Parietal lobe (tissue), 2 donors: ENCODE results near the genes SLC39A13, RAPSN and KBTBD4.

- RAMPAGE, long total RNA, result no peak
These were observed 14.4 kb upstream of the DGKZ start for GRCh38 chr11:46332432-46333775.

DNA sequence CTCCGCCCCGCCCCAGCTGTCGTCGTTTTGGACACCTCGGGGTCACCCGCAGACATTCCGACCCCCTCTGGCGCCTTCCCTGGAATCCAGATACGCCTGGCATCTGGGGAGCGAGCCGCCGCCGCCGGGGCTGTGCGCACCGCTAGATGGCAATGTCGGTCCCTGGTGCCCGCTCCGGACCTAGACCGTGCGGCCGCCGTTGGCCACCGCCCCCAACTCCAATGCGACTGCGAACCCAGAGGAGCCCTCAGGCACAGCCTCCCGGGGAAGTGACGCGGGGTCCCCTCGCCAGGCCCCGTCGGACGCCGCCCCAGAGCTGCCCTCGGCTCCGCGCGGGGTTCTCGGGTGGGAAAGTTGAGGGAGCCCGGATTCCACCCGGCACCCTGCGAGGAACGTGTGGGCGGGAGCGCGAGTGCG, 2.1 kb downstream of the CHRM4 start:
- RAMPAGE, long total RNA, result no peak

DNA sequence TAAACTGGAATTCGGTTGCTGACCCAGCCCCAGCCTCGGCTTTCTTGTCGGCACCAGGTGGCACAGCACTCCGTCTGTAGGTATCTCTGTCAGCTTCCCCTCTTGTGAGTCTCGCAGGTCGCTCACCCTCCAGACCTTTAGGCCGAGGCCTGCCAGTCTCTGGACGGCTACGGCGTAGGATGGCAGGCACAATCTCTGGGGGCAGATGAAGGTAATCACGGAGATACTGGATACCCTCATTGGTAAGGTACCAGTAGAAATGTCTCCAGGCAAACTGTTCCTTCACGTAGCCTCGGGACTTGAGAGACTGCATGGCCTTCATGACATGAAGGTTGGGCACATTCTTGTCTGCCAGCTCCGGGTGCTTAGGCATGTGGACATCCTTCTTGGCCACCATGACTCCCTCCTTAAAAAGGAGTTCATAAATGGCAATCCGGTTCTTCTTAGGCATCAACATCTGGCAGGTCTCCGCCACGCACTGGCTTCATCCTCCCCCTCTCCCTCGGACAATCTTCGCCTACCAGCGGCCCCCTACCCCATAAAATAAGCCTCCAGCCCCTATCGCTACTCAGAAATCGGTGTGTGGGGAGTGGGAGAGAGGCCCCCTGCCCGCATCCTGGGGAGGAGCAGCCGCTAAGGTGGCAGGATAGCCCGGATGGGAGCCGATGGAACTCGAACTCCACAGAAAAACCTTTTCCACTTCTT, 37.3 kb upstream of the CHRM4 start:
- RAMPAGE, long total RNA, result no peak

DNA sequence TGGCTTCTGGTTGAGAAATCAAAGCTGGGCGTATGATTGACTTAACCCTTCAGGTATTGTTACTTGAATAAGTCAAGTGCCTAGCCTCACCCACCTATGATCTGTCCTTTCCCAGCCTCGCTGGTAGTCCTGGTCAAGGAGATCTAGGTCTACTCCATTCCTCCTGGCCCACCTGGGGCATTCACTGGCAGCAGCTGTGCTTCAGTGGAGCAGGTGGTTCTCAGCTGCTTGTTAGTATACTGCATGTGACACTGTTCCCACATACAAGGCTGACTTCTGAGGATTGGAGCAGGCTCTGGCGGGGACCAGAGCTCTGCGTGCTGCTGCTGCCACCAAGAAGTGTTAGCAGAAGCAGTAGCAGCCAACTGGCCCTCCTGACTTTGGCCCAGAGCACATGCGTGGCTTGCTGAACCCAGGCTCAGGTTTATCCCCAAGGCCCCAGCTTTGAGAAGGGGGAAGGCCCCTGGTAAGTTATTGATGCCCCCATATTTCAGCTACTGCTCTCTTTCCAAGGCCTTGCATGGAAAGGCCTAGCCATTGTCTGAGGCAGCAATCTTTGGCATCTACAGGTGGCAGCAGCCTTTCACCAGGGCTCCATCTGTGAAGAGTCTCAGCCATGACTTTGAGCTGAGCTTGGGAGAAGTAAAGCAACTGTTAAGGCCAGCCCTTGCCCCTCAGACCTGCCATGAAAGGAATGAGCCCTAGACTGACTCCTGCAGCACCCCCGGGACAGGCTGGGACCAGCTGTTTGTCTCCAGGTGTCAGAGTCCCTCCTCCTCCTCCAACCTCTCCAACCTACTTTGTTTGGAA, 26.6 kb downstream of the ARHGAP1 start:
- RAMPAGE, long total RNA, result no peak

GRCh38 chr11:46674613-46675879, 25.4 kb downstream of the ARHGAP1 start:
- RAMPAGE, long total RNA, result no peak

DNA sequence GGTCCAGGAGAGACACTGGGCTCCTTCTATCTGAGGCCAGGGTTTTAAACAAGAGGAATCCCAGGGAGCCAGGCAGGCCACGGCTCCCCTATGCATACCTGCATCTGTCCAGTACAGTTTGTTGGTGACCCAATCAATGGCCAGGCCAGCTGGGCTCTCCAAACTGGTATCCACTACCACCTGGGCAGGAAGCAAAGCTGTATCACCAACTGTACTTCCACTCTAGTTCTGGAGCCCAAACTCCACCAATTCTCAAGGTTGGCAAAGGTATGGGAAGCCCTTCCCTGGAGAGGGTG, 32.4 kb downstream of the LRP4 start:
- RAMPAGE, long total RNA, result no peak

- RAMPAGE, long total RNA, result no peak
These were observed 5.7 kb downstream of the LRP4 start for GRCh38 chr11:46912485-46913309.

DNA sequence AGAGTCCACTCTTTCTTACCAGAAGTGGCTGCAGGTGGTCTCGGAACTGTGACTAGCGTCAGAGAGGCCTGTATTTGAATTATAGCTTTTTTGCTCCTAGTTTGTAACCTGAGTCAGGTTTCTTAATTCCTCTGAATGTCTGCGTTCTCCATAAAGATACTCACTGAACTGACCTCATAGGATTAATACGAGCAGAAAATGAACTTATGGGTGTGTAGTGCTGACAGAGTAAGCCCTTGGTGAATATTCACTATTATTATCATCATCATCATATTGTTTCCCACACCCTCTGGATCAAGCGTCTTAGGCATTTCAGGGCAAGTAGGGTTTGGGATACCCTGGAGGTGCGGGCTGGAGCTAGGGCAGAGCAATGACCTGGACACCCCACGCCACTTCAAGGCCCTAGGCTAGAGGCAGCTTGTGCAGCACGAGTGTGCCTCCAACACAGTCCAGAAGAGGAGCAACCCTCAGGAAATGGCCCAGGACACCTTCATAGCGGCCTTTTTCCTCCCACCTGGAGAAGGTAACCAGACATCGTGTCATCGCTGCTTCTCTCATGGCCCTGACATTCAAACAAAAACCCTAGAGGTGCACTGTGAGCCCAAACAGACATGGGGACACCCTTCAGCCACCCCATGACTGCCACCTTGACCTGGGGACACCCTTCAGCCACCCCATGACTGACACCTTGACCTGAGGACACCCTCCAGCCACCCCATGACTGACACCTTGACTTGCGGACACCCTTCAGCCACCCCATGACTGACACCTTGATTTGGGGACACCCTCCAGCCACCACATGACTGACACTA, 28.8 kb downstream of the ARFGAP2 start:
- RAMPAGE, long total RNA, result no peak

DNA sequence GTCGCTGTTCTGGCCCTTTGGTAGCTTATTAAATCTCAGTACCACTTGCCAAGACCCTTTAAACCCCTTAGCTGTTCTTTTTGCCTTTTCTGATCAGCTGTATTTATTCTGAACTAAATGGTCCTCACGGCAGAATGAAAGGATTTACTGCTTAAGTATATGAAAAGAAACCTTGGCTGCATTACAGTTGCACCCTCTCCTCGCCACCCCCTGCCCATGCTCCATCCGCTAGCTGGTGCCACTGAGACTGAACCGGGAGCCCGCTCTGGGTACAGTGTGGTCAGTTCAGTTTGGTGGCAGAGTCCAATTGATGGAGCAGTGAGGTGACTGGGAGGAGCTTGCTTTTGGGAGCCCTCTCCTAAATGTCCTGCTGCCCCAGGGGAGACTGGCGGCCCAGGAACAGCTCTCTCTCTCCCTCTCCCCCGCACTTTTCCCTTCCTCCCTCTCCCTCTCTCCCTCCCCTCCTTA, 22.0 kb downstream of the ARFGAP2 start:
- RAMPAGE, long total RNA, result no peak

DNA sequence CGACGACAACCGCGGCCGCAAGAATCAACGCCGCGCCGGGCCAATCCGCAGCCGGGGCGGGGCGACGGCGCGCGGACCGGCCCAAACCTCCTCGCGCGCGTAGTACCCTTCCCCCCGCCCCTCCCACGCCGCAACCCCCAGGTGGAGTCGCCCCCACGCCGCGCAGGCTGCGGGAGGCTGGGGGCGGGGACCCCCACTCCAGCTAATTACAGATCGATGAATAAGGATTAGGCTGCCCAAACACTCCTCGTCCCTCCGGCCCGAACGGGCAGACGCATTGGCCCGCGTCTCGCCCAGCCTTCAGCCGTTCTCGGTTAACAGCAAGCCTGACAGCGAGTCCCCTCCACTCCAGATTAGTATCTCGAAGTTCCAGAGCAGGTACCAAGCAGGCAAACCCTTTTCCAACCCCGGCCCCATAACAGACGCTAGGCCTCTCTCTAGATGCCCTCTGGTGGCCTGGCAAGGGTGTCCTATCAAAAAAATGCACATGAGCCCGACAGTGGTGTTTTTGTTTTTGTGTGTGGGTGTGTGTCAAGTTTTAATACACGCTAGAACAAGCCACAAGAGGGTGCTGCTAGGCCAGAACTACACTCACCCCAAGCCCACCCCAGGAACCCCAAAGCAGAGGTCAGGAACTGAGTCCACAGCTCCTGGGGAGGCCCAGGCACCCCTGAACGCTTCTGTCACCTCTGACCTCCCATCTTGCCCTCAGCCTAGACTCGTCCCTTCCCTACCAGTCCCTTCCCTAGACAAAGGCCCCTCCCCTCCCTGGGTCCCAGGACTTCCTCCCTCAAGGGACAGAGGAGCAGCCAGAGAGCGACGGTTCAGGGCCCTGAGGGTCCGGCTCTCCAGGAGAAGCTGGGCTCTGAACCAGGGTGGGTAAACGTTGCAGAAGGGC, 592 bp upstream of the ARFGAP2 start:
- RAMPAGE, long total RNA, result no peak

DNA sequence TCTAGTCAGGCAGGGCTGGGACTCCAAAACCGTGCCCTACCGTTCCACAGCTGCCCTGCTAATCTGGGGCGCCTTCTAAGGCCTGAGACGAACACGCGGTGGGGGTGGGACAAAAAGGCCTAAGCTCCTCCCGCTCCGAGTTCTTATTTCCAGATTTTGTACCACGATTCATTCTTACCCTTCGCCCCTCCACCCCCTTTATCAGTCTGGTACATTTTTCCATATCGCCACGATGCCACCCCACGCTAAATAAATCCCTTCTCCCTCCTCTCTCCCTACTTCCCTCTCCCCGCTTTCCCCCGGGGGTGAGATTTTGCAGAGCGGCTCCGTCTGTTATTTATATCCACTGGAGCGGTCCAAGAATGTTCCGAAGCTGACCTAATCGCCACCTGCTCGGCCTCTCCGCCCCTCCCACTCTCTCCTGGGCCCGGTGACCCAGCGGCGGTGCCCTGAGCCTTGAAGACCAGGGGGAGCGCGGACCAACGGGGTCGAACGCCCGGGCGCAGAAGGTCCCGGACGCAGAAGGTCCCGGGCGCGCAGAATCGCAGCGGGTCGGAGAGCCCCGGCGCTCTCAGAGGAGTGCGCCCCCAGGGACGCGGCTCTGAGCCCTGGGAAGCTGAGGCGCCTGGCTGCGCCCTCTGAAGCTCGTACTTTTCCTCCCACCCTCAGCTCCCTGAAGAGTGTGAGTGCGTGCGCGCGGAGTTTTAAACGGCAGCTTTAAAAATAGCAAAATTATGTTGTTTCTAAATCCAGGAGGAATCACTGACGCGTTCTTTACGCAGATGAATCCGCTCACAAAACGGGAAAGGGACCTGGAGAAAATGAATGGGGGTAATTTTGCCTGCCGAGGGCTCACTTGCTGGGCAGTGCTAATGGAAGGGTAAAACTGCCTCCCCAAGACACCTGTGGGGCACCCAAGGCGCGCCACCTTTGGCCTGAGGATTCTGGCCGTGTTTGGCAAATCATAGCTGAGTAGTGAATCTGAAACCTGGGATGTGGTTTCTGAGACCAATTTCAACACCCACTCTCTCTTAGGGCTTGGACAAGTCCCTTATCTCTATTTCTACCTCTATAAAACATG, 1.0 kb upstream of the PACSIN3 start:
- RAMPAGE, long total RNA, result no peak

DNA sequence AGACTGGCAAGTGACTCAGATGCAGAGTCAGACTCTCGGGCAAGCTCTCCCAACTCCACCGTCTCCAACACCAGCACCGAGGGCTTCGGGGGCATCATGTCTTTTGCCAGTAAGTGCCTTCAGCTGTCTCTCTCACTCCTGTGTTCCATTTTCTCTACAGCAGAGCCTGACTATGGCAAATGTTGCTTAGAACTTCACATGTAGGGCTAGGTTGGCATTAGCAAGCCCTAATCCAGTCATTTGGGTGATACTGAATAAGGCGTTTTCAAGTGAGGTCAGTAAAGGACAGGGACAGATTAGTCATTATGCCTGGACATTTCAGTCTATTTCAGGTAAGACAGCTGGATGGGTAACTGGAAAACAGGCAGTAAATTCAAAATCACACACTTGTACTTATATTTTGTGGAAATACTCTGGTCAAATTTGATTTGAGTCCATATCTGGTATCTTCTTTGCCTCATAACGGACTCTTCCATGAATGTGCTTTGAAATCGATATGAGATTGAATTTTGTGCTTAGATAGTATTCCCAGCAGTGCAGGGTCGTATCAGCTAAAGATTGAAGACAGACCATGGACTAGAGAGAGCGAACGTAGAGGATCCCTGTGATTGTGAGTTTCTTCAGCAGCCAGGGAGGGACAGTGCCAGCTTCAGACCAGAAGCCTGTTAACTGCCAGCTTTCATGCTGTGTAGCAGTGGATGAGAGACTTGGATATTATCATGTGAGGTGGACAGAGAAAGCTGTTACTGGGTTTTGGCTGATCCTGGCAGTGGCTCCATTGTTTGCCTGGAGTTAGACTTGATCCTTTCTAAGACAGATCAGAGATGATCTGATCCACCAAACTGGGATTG, 27.9 kb downstream of the NR1H3 start:
- RAMPAGE, long total RNA, result no peak

DNA sequence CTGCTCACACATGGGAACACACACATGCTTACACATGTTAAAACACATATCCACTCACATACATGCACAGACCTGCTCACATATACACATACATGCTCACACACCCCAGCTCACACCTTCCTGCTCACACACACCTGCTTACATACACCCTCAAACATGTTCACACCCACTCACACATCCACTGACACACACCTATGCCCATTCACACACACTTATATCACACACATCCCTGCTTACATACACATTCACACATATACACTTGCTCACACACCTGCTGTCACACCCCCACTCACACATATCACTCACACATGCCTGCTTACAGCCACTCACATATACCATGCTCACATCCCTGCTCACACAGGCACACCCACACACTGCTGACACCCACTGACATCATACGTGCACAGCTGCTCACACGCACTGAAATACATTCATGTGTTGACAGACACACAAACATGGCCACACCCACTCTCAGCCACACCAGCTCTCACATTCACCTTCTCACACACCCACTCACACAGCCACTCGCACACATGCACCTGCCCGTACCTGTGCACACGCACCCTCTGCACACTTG, 5.6 kb upstream of the MYBPC3 start:
- RAMPAGE, long total RNA, result no peak

GRCh38 chr11:47365059-47365495, 12.6 kb upstream of the MYBPC3 start:
- RAMPAGE, long total RNA, result no peak

- RAMPAGE, long total RNA, result no peak
These were observed at the start of gene SLC39A13 for GRCh38 chr11:47407669-47408782. SLC39A13 (plus strand) TSS chr11:47408590.

- RAMPAGE, long total RNA, result no peak
These were observed at the start of gene RAPSN for GRCh38 chr11:47448877-47449388. RAPSN (minus strand) TSS chr11:47449136.

GRCh38 chr11:47467557-47468049, 18.7 kb upstream of the RAPSN start:
- RAMPAGE, long total RNA, result no peak

- RAMPAGE, long total RNA, result no peak
These were observed 28.4 kb downstream of the CELF1 start for GRCh38 chr11:47524218-47525285.

DNA sequence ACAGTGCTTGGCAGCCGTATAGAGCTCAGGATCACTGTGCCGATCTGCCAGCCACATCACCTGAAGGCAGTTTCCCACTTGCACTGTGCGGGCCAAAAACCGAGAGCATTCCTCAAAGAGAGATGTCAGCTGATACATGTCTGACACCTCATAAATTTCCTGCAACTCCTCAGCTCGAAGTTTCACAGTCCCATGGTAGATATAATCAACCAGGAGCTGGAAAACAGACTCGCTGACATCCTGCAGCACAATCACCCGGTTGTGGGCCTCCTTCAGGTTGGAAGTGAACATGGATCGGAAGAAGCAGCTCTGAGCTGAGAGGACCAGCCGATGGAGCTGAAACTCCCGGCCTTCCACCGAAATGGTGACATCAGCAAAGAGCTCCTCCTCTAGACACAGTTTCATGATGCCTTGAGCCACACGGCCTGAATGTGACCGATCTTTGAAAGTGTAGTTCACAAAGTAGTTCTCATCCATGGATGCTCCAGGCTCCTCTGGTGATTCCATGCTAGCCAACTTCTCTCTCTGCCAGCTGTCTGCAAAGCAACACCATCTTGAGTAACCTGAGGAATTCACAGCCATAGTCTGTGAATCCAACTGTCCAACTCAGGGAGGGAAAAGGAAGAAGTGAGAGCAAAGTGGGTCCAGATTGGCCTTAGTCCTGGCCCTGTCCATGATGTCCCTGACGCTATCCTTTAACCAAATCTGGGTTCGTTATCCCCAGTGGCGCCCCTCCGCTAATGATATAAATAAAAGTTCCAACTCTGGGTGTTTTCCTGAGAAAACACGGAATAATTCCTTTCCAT, 1.1 kb downstream of the KBTBD4 start:
- RAMPAGE, long total RNA, result no peak

DNA sequence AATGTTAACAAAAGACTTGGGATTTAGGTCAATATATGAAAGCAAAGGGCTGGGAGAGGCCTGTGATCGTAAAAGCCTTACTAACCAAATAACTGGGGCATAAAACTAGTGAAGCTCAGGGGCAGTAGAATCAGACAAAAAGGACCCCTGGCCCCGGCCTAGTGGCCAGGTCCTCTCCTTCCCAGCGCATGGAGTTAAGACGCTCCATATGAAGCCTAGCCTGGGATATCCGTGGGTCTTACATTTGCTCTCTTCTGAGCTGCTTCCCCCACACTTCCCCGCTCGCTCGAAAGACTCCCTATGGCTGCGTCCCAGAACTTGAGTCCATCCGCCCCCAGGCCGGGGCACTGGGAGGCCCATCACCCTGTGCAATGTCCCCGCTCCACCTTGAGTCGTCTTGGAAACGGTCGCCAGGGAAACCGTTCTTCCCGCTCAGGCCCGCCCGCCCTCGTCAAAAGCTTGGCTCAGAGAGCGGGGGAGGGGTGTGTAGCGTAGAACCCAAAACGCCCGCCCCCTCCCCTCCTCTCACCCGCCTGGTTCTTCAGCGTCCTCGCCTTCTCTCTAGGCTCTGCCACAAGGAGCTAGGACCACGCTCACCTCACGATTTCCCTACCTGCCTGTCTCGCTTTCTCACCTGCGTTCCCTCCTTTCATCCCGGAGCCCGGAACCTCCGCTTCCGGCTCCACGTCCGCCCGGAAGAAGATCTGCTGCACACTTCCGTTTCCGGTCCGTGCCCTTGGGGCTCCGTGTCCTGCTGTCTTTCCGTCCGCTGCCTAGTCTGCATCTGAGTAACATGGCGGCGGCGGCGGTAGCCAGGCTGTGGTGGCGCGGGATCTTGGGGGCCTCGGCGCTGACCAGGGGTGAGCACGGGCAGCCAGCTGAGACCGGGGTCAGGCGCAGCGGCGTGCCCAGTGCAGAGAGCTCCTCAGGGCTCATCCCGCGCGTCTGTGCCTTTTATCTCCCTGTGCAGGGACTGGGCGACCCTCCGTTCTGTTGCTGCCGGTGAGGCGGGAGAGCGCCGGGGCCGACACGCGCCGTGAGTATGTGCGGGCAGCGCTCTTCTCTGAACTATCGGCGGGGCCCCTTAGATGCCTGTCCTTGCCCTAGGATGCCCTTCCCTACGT, at the start of gene KBTBD4:
TSS of gene KBTBD4 (minus strand) at position 672 of the 1,124 bp plus-strand sequence.
- RAMPAGE, long total RNA, result no peak